Monocyte (primary cell): ENCODE measurements around a stretch of chr15.

- PRO-cap, 2 experiments = no peak in any of the 2 experiments
These were observed 29.9 kb upstream of the LIPC start for GRCh38 chr15:58401764-58402443.

DNA sequence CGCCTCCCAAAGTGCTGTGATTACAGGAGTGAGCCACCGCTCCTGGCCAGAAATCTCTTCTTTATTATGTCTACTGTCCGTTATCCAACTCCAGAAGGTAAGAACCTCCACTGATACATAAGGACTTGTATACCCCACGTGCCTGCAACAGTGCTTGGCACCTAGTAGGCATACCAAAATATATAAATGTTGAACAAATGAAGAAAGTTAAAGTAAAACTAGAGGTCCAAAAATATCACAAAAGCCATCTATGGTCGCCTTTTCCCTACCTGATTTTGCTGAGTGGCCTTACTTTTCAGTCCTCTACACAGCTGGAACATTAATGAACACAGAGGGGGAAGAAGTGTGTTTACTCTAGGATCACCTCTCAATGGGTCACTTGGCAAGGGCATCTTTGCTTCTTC, 734 bp upstream of the LIPC start:
- PRO-cap, 2 experiments = no peak in any of the 2 experiments

DNA sequence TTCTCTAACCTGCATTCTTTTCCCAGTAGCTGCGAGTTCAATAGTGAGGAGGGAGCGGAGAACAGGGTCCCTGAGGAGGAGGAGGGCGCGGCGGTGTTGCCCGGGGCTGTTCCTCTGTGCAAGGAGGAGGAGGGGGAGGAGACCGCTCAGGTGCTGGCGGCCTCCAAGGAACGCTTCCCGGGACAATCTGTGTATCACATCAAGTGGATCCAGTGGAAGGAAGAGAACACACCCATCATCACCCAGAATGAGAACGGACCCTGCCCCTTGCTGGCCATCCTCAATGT, 771 bp downstream of the MINDY2 start:
- PRO-cap, 2 experiments = no peak in any of the 2 experiments

GRCh38 chr15:58772217-58772357, 985 bp downstream of the MINDY2 start:
- PRO-cap, 2 experiments = no peak in any of the 2 experiments

DNA sequence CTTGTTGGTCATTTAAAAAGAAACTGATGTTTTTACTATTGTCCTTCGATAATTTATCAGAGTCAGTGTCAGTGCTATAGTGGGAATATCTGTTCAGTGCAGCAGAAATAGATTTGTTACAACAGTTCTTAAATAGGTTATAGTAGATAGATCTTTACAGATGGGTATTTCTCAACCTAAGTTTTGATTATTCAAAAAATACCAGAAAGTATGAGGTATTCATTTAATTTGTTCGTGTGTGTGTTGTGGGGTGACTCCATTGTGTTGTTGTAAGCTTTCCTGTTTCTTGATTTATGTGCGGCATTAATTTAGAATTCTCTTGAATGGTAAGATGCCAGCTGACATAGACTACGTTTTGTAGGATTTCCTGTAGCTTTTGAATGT, 1.1 kb downstream of the RNF111 start:
- PRO-cap, 2 experiments = no peak in any of the 2 experiments

DNA sequence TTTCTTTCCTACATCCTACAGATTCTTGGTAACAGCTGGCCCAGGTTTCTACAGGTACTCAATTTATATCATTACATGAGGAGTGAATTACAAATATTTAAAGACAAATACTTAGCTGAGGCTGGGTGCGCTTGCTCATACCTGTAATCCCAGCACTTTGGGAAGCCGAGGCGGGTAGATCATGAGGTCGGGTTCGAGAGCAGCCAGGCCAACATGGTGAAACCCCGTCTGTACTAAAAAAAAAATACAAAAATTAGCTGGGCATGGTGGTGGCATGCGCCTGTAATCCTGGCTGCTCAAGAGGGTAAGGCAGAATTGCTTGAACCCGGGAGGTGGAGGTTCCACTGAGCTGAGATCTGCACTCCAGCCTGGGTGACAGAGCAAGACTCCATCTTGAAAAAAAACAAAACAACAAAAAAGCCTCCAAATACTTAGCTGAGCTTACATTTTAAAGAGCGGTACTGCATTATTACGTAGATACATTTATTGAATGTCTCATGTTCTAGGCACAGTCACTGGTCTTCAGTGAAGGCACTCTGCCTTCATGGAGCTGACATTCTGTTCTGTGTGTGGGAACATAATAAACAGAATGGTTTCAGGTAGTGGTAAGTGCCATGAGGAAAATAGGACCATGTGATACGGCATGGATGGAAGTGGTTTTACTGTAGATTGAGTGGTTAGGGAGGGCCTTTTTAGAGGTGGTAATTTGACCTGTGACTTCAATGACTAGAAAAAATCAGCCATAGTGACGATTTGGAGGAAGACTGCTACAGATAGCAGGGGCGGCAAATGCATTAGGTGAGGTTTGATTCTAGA, 3.6 kb downstream of the RNF111 start:
- PRO-cap, 2 experiments = no peak in any of the 2 experiments

DNA sequence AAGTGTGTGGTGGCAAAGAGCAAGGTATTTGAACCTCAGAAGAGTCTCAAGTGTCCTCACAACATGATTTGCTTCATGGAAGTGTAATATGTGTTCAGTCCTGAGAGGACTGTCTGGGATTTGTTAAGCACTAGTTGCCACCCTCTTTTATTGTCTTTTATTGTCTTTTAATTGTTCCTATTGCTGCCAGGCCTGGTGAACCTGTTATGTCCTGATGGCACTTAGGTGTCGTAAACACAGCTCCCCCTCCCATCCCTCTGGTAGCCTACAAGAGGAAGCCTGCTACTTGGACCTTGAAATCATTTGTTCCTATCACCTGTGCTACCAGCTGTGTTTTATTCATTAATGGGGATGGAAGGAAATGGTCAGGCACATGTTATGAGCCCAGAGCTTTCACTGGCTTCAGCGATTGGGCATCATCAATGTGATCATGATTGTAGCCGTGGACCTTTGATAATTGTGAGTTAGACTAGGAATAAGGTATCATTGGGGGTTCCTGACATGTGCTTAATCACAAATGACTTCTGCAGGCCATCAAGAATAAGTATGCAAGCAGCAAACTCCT, 19.4 kb downstream of the CCNB2 start:
- PRO-cap, 2 experiments = no peak in any of the 2 experiments

GRCh38 chr15:59166379-59167281, 40.0 kb upstream of the LDHAL6B start:
- PRO-cap, 2 experiments = no peak in any of the 2 experiments

GRCh38 chr15:59260117-59260601, 53.5 kb downstream of the LDHAL6B start:
- PRO-cap, 2 experiments = no peak in any of the 2 experiments

- PRO-cap, 2 experiments = no peak in any of the 2 experiments
These were observed 66.6 kb downstream of the LDHAL6B start for GRCh38 chr15:59273185-59273786.

- PRO-cap, 2 experiments = no peak in any of the 2 experiments
These were observed 81.7 kb downstream of the MYO1E start for GRCh38 chr15:59290811-59291538.

- PRO-cap, 2 experiments = no peak in any of the 2 experiments
These were observed 56.6 kb downstream of the MYO1E start for GRCh38 chr15:59315777-59316717.

GRCh38 chr15:59360918-59361247, 11.8 kb downstream of the MYO1E start:
- PRO-cap, 2 experiments = no peak in any of the 2 experiments

- PRO-cap, 2 experiments = no peak in any of the 2 experiments
These were observed 18.4 kb upstream of the GCNT3 start for GRCh38 chr15:59593168-59593560.

- PRO-cap, 2 experiments = no peak in any of the 2 experiments
These were observed 1.1 kb downstream of the GCNT3 start for GRCh38 chr15:59612581-59613145.

DNA sequence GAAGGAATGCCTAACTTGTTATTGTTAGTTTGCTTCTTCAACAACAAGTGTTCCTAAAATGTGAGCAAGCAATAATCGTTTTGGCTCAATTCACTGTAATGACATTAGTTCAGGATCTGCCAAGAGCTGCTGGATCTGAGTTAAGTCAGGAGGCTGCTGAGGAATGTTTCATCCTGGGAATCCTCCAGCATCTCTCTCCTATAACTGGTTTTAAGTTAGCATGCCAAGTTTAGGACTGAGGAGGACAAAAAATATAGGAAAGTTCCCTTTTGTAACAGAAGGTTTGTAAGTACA, 4.9 kb upstream of the GTF2A2 start:
- PRO-cap, 2 experiments = peak in 1 of 2 experiments; most common minus-strand start position 196 of the sequence (in 1)

GRCh38 chr15:59768173-59768819, 79.2 kb upstream of the BNIP2 start:
- PRO-cap, 2 experiments = no peak in any of the 2 experiments

DNA sequence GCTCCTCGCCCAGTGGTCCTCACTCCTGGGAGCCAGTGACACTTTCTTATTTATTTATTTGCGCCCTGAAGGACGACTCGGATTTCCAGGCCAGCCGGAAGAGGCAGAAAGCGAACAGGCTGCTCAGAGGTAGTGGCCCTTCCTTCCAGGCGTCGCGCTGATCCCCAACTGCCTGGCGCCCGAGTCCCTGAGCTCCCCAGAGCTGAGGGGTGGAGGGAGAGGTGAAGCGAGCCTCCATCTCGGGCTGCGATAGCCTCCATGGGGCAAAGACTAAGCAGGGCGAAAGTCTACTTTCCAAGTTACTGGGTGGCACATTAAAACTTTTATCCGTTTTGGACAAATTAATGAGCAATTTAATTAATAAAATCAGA, 9.9 kb upstream of the FOXB1 start:
- PRO-cap, 2 experiments = no peak in any of the 2 experiments

DNA sequence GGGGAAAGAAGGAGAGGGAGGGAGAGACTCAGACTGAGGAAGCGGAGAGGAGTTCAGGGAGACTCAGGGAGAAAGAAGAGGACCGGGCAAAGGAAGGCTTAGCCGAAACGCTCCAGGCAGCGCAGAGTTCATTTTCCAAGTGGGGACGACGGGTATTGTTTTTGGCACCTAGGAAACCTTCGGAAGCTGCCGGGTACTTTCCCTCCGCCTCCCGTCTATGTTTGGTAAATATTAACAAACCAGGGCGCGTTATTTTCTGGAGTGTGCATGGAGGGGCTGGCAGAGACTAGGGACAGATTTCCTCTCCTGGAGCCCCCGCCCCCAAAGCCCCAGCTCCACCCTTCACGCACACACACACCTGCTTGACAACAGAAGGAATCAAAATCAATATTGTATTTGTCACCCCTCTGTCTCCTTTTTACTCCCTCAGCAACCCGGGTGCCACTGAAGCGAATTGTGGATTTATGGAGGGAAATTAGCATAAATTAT, 3.6 kb upstream of the FOXB1 start:
- PRO-cap, 2 experiments = no peak in any of the 2 experiments

DNA sequence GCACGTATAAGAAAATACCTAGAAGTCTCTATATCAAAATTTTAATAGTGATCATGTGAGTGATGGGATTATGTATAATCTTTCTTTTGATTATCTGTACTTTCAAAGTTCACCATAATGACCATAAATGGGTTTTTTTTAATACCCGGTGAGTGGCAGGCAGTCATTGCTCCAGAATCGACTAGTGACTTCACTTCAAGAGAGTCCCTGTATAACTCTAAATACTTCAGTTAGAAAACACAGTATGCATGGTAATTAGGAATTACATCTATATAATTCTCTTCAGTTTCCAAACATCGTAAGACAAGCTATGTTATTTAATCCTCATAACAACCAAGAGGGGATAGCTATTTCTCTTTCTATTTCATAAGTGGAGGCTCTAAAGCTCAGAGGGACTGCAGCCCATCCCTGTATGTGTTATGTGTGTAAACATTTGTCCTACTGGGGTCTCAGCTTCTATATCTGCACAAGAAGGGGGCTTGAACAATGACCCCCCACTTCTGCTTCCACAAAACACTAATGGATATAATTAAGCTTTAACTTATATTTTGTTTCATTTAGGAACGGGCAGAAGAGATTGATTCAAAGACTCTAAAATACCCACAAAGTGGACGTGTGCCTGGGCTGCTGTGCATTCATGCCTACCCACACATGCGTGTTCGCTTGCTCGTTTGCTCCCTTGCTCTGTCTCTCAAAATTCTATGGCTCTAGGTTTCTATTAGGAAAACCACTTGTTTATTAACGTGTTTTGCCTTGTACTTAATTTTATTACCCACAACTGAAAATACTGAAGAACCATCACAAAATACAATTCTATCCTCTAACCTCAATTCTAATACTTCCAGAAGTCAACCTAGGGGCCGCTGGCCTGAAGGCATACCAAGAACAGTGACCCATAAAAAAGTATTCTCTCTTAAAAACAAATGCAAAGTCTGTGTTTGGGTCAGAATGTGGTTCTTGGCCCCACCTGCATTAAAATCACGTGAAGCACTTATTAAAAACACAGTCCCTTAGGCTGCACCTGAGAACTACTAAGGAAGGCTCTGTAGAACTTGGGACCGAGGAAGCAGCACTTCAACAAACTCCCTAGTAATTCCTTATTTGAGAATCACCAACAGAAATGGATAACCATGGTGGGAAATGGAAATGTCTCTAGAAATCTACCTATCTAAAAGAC, 28.8 kb downstream of the ANXA2 start:
- PRO-cap, 2 experiments = peak in 1 of 2 experiments; most common minus-strand start position 505 of the sequence (in 1)